ENCODE results near the gene KRT12.

DNA sequence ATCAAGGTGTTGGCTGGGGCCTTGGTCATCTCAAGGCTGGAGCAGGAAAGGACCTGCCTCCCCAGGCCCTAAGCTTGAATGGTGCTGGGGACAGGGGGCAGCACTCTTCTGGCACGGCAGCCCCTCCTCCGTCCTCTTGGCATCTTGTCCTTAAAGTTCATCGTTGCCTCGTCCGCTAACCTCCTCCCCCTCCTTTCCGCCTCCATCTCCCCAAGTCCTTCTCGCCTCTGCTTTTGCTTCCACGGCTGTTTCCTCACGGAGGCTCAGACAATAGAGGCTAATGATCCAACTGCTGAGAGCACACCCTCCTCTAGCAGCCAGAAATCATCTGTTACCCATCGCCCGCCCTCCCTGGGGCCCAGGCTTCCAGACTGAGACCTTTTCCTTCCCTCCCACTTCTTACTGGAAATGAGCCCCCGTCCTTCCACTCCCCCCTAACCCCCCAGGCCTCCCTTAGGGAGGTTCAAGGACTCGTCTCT, 23.1 kb downstream of the CCR7 start:
- PRO-cap, 3 experiments, result no peak in any of the 3 experiments
- RAMPAGE, long total RNA, 2 experiments, result start-site peak on the minus strand in 1 of 2 experiments, centred at position 245 of the sequence, 7 reads per replicate
- RRBS, result no CpG with 5 or more reads among the region's 13 CpGs

GRCh38 chr17:40563734-40564118, 1.5 kb downstream of the CCR7 start:
- PRO-cap, 3 experiments, result no peak in any of the 3 experiments
- RAMPAGE, long total RNA, 2 experiments, result no peak in any of the 2 experiments
- RRBS, result no CpG with 5 or more reads among the region's 2 CpGs

DNA sequence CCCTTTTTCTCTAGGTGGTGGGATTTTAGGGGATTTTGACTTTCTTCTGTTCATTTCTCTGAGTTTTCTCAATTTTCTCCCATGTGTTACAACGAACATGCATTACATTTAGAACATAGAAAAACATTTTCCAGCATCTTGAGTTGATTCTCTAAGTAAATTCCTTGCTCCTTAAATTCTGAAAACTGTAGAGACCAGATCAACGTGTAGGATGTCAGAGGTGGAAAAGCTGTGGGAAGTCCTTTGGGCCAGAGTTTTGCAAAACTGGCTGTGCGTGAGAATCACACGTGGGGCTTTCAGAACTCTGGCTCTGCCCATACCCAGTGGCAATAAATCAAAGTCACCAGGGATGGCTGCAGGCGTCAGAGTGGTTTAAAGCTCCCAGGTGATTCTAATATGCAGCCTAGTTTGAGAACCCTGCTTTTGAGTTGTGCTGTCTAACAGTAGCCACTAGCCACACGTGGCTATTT, 36.2 kb upstream of the CCR7 start:
- PRO-cap, 3 experiments, result no peak in any of the 3 experiments
- RAMPAGE, long total RNA, 2 experiments, result no peak in any of the 2 experiments
- RRBS, result no CpG with 5 or more reads among the region's 6 CpGs

DNA sequence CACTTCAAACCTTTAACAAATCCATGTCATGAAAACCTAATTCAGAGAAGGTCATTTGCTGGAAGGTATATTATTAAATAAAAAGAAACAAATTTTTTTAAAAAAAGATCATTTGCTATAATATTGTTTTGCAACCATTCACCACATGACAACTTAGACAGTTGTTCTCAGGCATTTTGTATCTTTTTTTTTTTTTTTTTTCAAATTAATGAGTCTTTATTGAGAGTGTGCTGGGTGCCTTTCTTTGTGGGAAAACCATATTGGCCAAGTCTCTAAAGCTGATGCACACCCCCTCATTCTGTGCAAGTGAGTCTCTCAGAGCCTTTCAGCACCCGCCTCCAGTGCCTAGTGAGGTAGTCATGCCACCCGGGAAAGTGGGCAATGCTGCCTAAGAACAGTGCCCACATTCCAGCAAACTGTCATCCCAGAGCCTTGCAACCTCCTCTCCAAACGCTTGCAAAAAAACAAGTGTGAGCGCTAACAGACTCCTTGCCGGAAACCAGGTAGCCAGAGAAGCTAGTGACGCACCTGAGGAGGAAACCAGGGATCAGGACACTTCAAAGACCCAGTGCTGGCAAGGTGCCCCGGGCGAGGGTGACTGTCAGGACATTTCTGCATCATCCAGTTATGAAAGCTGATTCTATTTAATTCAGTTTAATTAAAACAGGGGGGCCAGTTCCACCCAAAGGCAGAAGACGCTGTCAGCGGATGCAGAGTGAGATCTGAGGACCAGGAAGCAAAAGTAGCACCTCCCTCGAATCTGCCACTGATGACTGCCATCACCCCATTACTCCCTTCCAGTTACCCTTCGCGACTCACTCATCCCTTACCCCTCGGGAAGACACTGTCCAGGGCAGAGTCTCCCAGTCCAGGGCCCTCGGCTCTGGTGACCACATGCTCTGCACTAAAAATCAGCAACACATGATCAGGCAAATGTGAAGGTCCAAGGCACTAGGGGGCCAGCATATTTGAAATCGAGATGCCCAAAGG, 34.9 kb downstream of the SMARCE1 start:
- PRO-cap, 3 experiments, result no peak in any of the 3 experiments
- RAMPAGE, long total RNA, 2 experiments, result no peak in any of the 2 experiments
- RRBS, result 88% methylated on average over 4 of the region's 16 CpGs

DNA sequence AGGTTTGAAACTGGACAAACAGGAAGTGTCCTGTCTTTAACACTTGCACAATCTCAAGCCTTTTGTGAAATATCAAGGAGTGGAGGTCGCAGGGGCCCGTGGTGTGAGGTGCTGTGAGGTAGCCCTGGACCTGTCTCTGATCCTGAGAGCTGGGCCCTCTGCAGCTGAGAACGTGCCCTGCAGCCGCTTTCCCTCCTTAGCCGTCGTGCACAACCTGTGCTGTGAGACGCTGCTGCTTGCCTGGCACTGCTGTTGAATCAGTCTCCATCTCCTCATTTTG, 29.9 kb downstream of the SMARCE1 start:
- PRO-cap, 3 experiments, result no peak in any of the 3 experiments
- RAMPAGE, long total RNA, 2 experiments, result no peak in any of the 2 experiments
- RRBS, result no CpG with 5 or more reads among the region's 7 CpGs

- PRO-cap, 3 experiments, result no peak in any of the 3 experiments
- RAMPAGE, long total RNA, 2 experiments, result no peak in any of the 2 experiments
- RRBS, result no CpG with 5 or more reads among the region's 2 CpGs
These were observed 16.5 kb downstream of the KRT12 start for GRCh38 chr17:40850648-40850890.

DNA sequence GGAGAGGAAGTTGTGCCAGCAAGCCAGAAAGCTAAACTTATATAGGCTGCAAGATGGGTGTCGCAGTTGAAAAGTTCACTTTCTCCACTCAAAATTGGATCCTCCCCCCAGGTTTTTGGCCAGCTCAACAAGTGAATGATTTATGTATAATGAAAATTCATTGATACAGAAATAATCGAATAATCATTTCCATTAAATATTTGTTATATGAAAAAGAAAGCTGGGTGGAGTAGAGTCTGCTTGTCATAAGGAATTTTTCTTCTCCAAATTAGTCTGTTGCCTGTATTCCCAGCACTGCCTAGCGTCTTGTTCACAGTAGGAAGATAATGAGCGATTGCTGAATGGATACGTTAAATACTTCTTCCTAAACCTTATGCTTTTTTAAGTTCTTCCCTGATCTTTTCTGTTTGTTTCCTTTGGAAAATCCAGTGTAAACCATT, at the start of gene KRT12:
Gene KRT12 (minus strand): TSS at position 13 of the 440 bp plus-strand sequence.
- PRO-cap, 3 experiments, result no peak in any of the 3 experiments
- RAMPAGE, long total RNA, 2 experiments, result no peak in any of the 2 experiments
- RRBS, result no CpG with 5 or more reads among the region's 5 CpGs

DNA sequence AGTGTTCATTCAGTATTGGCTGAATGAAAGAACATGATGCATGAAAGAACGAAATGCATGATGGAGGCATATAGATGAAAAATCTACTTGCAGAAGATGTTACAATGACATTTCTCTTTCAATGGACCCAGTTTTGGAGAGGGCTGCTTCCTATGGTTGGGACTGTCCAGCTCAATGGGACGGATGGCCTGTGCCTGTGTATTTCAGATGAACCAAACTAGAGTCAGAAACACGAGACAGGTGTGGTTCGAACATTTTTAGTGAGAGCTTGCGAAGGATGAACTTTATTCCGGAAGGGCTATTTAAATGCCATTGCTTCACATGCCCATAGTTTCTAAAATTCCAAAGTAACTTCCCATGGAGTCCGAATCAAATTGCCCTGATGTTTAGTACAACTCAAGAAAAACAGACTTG, 1.5 kb downstream of the KRT20 start:
- PRO-cap, 3 experiments, result no peak in any of the 3 experiments
- RAMPAGE, long total RNA, 2 experiments, result no peak in any of the 2 experiments
- RRBS, result no CpG with 5 or more reads among the region's 7 CpGs

- PRO-cap, 3 experiments, result no peak in any of the 3 experiments
- RAMPAGE, long total RNA, 2 experiments, result no peak in any of the 2 experiments
- RRBS, result no CpG with 5 or more reads among the region's 4 CpGs
These were observed 14.8 kb upstream of the KRT20 start for GRCh38 chr17:40899746-40900396.

GRCh38 chr17:40904578-40904987, 19.5 kb upstream of the KRT20 start:
- PRO-cap, 3 experiments, result no peak in any of the 3 experiments
- RAMPAGE, long total RNA, 2 experiments, result no peak in any of the 2 experiments
- RRBS, result no CpG with 5 or more reads among the region's 3 CpGs

GRCh38 chr17:41496576-41497392, 7.1 kb upstream of the KRT36 start:
- PRO-cap, 3 experiments, result peak in 1 of 3 experiments; most common plus-strand start chr17:41497026 (in 1)
- RAMPAGE, long total RNA, 2 experiments, result no peak in any of the 2 experiments
- RRBS, result no CpG with 5 or more reads among the region's 13 CpGs

GRCh38 chr17:41498086-41498637, 7.2 kb downstream of the KRT13 start:
- PRO-cap, 3 experiments, result no peak in any of the 3 experiments
- RAMPAGE, long total RNA, 2 experiments, result no peak in any of the 2 experiments
- RRBS, result no CpG with 5 or more reads among the region's 6 CpGs

GRCh38 chr17:41499897-41500626, 5.3 kb downstream of the KRT13 start:
- PRO-cap, 3 experiments, result no peak in any of the 3 experiments
- RAMPAGE, long total RNA, 2 experiments, result no peak in any of the 2 experiments
- RRBS, result no CpG with 5 or more reads among the region's 10 CpGs

DNA sequence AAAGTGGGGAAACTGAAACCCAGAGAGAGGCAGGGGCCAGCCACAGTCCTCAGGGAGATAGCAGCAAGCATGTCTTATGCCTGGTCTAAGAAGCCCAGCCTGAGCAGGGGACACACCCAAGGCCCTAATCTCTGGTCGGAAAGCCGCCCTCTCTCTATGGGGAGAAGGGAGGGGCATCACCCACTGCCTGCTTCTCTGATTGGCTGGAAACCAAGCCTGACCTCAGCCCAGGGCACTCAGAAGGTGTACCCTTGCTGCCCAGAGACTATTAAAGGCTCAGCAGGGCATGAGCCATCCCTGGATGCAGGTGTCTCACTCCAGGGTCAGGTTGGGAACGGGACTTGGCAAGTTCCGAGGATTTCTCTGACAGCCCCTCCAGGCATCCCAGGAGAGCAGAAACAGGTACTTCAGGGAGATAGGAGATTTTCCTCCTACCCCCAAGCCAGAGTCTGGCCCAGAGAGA, 5.8 kb upstream of the KRT13 start:
- PRO-cap, 3 experiments, result no peak in any of the 3 experiments
- RAMPAGE, long total RNA, 2 experiments, result no peak in any of the 2 experiments
- RRBS, result no CpG with 5 or more reads among the region's 4 CpGs

DNA sequence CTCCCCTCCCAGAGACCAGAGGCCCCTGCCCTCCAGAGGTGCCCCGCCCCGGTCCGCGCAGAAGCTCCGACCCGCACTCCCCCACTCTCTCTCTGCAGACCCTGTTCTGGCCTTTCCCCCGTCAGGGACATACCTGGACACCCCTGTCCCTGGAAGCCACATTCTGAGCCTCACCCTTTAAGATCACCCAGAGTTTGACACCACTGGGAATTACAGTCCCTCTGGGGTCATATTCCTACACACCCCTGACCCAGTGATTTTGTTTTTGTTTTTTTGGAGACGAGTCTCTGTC, 292 bp upstream of the KRT19 start:
- PRO-cap, 3 experiments, result no peak in any of the 3 experiments
- RAMPAGE, long total RNA, 2 experiments, result no peak in any of the 2 experiments
- RRBS, result no CpG with 5 or more reads among the region's 8 CpGs

DNA sequence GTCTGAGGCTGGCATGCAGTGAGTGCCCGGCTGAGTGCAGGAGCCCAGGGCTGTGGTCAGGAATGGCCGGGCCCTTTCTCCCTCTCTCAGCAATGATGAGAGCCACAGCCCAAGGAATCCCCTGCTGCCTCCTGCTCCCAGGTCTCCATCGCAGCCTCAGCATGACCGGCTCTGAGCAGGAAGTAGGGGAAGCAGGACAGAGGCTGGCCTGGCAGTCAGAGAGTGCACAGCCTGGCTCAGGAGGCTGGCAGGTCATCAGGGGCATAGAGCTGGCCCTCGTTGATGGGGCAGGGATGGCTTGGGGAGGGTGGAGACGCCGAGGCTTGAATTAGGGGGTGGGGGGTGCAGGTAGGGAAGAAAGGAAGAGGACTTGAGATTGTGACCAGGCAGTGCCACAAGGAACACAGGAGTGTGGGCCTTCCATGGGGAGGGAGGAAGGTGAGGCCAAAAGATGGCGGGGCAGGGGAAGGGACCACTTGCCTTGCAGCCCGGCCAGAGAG, 32.0 kb upstream of the KRT17 start:
- PRO-cap, 3 experiments, result no peak in any of the 3 experiments
- RAMPAGE, long total RNA, 2 experiments, result no peak in any of the 2 experiments
- RRBS, result 89% methylated on average over 4 of the region's 9 CpGs

DNA sequence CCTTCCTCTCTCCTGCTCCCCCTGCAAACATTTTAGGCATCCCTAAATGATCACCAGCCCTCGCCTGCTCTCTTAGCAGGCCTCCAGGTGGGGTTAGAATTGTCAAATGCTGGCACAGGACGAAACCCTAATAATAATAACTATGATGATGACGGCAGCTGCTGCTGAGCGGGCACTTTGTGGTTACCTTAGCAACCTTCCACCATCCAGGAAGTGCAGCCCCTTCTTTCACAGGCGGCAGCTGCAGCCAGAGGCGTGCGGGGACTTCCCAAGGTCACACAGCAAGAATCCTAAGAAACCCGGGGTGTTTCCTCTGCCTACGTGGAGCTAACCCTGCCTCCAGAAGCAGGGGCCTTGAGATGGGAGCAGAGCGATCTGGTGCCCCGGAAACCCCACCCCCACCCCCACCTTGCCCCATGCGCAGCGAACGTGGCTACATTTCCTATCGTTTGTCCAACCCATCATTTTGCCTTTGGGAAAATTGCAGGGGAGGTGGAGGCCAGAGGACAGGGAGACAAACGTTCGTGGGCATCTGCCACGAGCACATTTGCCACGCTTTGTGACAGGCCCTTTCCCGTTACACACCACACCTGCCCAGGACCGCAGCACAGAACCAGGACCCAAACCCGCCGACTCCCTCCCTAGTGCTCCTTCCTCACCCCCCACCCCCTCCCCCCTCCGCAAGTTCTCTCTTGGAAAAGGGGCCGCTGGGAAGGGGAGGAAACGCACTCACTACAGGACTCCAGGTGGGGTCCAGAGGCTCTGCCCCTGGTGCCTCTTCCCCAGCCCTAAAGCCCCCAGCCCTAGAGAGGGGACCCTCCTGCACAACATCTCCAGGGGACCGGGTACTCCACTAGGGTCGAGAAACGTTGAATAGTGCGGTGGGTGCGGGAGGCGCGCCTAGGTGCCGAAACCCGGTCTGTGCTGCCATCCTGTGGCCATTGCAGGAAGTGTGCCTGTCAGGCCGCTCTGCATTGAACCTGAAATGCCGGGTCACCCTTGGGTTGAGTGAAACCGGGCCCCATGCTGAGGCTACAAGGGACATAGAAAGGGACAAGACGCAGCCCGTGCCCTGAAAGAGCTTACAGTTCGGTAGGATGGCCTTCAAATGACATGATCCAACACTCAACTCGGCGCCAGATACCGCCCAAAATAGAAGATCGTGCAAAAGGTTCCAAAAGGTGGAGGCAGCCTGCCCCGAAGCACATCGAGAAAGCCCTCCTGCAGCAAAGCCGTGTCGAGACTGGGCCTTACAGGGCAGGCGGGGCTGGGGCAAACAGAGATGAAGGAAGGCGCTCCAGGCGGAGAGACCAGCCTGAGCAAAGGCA, 22.0 kb upstream of the EIF1 start:
- PRO-cap, 3 experiments, result peak in 1 of 3 experiments; most common plus-strand start position 348 of the sequence (in 1); most common minus-strand start position 657 of the sequence (in 1)
- RAMPAGE, long total RNA, 2 experiments, result no peak in any of the 2 experiments
- RRBS, result 2% methylated on average over 14 of the region's 52 CpGs

GRCh38 chr17:41739433-41740317, 5.2 kb upstream of the HAP1 start:
- PRO-cap, 3 experiments, result no peak in any of the 3 experiments
- RAMPAGE, long total RNA, 2 experiments, result no peak in any of the 2 experiments
- RRBS, result 93% methylated on average over 2 of the region's 14 CpGs

DNA sequence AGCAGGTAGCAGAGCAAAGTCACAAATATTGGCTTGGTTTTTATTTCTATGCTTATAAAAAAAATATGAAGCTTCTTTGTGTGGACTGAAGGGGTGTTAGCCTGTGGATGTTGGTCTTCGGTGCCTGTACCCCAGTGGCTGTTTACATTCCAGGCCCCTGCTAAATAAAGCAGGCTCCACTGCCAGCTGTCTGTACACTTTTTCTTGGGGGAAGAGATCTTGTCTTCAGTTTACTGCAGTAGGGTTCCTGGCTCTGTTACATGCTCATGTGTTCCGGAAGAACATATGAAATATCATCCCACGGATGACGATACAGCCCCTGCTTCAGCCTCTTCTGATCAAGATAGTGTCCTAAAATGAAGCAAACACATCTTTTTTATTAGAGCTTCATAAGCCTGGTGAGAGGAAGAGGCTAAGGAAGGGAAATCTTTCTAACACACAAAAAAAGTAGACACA, 2.4 kb upstream of the KLHL11 start:
- PRO-cap, 3 experiments, result no peak in any of the 3 experiments
- RAMPAGE, long total RNA, 2 experiments, result no peak in any of the 2 experiments
- RRBS, result no CpG with 5 or more reads among the region's 4 CpGs

- PRO-cap, 3 experiments, result no peak in any of the 3 experiments
- RAMPAGE, long total RNA, 2 experiments, result no peak in any of the 2 experiments
- RRBS, result no CpG with 5 or more reads among the region's 8 CpGs
These were observed 3.5 kb upstream of the KLHL11 start for GRCh38 chr17:41868540-41869231.

Data from testis (tissue), 5 donors.